Pericardium fibroblast (primary cell): ENCODE results near the gene MED28.

GRCh38 chr4:15531036-15531871 is 61.6 kb downstream of the CC2D2A start:
- RAMPAGE, long total RNA, result no peak

- RAMPAGE, long total RNA, result no peak
Measured at GRCh38 chr4:15594150-15594712, 60.9 kb downstream of the FBXL5 start.

DNA sequence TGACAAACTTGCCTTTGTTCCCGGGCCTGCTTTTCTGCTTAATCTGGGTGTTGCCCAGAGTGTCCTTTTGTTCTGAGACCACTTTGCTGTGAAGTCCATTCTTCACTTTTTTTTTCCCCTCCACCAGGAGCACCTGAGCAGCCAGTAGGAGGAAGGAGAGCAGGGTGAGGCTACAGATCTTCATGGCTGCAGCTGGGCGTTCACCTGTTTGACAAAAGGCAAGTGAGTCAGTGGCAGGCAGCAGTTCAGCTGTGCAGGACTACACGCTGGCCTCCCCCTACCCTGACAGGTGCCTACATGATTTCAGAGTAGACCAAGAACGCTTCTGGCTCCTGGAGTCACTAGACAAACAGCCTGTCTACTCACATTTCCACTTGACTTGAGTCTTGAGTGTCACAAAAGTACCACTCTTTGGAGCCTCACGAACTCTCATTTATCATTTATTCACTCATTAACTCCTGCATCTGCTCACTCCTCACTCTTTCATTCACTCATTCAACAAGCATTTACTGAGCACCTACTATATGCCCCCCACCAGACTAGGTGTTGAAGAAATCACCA is 2.0 kb downstream of the FGFBP1 start:
- RAMPAGE, long total RNA, result no peak

DNA sequence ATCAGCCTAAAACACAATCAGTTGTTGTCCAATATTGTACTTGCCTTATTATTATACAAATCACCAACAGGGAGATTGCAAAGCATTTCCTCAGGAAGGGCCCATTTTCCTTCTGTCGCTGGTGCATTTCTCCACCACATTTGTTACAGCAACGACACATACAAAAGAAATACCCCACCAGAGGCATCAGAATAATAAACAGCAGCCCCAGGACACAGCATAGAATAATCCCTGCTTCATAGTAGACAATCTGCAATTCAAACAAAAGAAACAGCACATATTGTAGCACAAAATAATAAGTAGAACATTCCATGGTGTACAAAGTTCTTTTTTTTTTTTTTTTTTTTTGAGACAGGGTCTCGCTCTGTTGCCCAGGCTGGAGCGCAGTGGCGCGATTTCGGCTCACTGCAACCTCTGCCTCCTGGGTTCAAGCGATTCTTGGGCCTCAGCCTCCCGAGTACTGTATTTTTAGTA is 50.5 kb downstream of the PROM1 start:
- RAMPAGE, long total RNA, result no peak

DNA sequence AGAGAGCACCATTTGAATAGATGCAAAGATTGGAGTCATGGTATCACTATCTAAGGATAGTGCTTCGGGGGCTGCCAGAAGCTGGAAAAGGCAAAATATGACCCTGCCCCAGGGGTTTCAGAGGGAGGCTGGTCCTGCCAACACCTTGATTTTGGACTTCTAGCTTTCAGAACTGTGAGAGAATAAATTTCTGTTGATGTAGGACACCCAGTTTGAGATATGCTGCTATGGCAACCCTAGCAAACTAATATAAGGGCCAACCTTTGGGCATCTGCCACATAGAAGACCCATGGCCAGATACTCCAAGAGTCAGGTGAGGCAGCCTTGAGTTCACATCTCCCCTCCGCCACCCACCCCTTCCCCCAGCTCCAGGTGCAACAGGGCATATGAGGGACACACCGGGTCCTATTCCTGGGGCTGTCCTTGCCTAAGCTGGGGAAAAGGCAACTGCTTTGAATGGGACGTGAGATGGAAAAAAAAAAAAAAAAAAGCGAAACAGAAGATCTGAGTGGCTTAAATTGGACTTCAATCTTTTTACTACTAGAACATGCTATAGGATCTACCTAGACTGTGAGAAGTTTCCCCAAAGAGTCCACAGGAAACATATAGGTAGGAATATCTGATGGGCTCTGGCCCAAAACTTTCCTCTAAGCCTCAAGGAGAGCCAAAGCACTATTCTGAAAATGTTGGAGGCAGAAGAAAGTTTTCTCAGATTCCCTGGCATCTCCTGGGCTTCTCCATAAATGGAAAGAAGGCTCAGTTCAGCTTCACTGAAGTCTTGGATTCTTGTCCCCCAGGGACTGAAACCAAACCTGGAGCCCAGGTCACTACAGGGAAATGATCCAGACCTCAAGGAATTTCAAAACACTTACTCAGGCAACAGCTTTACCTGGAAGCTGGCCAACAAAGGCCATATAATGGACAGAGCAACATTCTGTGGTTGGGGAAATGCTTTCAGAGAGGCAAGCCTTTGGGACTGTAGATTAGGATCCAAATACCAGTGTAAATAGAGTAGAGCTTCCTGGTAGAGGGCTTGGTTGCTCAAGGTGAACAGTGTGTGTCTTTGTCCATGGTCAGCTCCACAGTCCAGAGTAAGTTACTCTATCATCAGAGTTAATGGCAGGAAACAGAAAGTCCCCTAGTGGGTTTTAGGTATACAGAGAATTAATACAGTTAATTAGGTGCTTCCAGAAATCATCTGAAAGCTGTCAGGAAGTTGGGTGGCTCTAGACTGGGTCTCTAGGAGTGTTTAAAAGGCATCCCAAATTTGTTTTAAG is 56.8 kb upstream of the PROM1 start:
- RAMPAGE, long total RNA, result no peak

DNA sequence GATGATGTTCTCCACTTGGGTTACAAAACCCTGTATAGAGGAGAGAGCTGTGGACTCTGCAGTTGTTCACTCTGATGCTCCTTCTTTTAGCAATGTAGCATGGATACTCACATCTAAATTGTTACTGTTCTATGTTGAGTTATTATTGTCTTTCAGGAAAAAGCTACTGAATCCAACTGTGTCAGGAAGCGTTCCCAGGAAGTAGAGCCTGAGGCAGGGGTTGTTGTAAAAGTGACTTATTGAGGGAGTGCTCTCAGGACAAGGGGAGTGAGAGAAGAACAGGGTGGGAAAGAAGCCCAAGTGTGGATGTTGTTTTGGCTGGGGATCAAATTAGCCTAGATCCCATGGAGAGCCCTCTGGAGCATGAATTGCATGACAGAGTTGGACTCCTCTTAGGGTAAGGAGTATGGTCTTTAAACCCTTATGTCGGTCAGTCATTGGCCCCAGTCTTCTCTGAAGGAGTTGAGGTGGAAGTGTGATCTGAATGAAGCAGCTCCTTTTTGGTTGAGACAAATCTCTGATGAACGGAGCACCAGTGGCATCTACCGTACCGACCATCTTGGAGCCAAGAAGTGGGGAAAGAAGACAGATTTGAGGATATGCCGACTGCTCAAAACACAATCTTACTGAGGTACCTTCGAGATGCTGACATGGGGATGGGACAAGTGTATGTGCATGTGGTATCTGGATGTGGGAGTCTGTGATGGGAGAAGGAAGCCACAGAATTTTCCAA is 21.1 kb upstream of the TAPT1 start:
- RAMPAGE, long total RNA, result no peak

DNA sequence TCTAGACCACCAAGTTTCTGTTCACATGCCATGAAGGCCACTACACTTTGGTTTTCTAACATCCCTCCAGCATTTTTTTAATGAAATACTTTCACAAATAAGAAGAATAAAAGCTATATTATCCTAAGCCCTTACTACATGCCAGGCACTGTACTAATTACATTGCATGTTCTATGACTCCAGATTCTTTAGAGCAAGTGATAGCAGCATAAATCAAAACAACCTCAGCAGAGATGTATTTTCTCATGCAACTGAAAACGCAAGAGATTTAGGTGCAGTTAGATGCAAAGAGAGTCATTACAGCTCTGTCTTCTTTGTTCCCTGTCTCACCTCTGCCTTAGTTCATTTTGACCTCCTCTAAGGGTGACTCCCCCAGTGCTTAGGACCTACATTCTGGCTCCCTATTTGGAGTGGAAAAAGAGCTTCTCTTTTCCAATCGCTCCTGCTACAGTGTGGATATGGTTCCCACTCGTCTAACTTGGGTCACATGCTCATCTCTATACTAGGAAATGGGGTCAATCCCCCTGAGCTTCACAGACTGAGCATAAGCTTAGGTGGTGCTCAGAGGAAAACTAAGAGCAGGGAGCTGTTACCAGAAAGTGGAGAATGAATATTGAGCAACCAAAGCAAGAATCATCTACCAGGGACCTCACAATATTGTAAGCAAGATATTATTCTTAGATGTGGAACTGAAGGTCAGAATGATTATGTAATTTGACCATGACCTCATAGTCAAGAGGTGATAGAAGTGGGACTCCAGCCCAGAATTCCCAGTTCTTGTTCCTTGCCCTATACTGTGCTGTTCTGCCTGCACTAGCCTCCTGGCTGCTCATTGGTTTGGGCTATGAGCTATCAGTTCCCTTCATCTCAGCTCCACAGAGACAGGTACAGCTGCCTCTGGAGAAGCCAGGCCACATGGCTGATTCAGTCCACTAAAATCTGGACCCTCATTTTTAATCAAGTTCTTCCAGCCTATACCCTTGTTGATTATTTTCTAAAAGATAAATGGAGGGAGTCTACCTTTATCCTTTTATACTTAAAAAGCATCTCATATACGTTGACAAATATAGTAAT is 229.6 kb downstream of the LDB2 start:
- RAMPAGE, long total RNA, result no peak

DNA sequence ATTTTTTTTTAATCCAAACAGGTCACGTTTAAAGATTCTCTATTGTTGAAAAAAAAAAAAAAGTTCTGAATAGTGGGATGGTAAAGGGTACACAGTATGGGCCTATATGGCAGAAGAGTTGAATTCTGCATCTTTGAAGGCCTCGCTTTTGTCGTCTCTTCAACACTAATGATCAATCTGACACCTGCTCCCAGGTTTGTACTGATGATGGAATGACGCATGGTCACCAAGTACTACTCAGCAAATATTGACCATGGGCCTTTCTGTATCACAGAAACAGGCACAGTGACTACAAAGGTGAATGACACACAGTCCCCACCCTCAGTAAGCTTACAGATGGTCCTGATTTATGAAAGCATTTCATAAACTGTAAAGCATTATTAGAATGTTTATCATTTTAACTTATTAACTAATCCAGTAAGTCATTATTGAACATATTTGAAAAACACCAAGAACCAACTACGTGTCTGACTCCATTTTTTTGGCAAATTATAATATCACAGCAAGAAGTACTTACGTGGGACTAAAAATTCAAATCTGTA is 152.5 kb downstream of the LDB2 start:
- RAMPAGE, long total RNA, result no peak

GRCh38 chr4:16771484-16772040 is 126.9 kb downstream of the LDB2 start:
- RAMPAGE, long total RNA, result no peak

- RAMPAGE, long total RNA, result no peak
Measured at GRCh38 chr4:16862610-16863330, 35.7 kb downstream of the LDB2 start.

DNA sequence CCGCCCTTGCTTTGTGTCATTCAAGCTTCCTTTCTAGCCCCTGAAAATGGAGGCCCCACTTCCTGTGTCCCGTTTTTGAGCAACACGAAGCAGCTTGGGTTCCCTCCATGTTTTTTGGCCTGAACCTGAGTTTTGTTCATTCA is 70.9 kb upstream of the LDB2 start:
- RAMPAGE, long total RNA, result no peak

GRCh38 chr4:17482626-17483186 is 29.2 kb downstream of the QDPR start:
- RAMPAGE, long total RNA, result no peak

GRCh38 chr4:17558978-17559334 is 18.0 kb upstream of the LAP3 start:
- RAMPAGE, long total RNA, result no peak

- RAMPAGE, long total RNA, result start-site peak on the plus strand at chr4:17614635-17614651, 210 and 159 reads in 2 replicates
Measured at GRCh38 chr4:17614479-17615541, at the start of gene MED28. Gene MED28 (plus strand): TSS chr4:17614641.

DNA sequence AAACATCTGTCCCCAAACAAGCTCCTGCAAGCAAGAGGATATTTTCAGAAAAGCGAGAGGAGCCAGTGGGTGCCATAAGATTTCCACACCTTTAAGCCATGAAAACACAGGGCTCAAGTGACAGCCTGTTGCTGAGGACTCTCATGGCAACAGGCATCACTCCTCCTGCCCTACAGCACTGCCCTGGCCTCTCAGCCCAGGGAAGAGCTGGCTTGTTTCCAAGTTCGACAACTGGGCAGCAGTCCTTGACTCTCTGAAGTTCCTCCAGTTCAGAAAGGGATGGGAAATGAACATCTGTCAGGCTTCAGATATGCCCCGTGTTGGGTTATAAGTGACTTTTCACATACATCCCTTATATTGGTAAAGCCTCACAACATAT is 9.9 kb downstream of the FAM184B start:
- RAMPAGE, long total RNA, result no peak

DNA sequence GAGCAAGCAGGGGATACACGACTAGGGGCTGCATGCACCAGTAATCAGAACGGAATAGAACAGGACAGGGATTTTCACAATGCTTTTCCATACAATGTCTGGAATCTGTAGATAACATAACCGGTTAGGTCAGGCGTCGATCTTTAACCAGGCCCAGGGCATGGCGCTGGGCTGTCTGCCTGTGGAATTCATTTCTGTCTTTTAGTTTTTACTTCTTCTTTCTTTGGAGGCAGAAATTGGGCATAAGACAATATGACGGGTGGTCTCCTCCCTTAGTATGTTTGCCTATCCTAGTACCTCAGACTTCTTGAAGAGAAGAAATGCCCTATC is 666.8 kb upstream of the LCORL start:
- RAMPAGE, long total RNA, result no peak

GRCh38 chr4:19147981-19148526 is 1103.7 kb upstream of the SLIT2 start:
- RAMPAGE, long total RNA, result no peak

DNA sequence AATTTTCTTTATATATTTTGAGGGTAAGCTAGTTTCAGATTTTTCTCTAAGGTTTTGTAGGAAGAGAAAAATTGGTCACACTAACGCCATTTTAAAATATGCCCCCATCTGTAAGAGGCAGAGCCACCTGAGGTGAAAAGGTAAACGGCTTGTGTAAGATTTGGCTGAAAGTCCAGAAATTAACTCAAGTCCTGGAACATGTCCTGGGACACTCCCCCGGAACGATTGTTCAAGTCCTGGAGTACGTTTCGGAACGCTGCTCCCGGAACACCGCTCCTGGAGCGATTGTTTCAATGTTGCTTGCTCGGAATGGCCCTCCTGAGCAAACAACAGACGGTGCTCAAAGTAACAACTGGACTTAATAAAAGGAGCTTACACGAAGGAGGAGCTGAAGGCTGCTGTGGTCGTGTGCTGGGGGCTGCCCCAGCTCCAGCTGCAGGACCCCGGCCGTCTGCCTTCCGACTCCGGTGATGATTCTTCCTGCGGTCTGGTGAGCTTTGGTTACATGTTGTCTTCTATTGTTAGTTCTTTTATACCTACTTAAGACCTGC is 796.5 kb upstream of the SLIT2 start:
- RAMPAGE, long total RNA, result no peak

GRCh38 chr4:19729830-19730536 is 521.7 kb upstream of the SLIT2 start:
- RAMPAGE, long total RNA, result no peak

DNA sequence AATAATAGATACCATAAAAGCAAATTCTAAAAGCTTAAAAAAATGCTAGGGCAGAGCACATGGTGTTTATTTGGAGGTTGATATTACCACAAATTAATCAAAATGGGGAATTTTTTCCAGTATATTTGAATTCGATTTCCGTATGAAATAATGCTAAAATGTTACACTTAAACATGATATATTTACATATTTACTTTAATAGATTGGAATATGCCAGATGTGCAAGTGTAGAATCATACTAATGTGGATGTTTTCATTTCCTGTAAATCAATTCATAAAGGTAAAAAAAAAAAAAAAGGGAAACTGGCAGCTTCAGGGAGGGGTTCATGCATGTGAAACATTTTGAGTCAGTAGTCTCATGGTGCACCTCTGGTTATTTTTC is 310.0 kb upstream of the SLIT2 start:
- RAMPAGE, long total RNA, result no peak